Placental pericyte (primary cell): ENCODE results near the genes CUZD1 and GPR26.

- CAGE, long polyA plus RNA = no peak
These were observed 5.5 kb downstream of the PLEKHA1 start for GRCh38 chr10:122379999-122380369.

GRCh38 chr10:122487242-122487599 is 25.9 kb downstream of the HTRA1 start:
- CAGE, long polyA plus RNA = no peak

DNA sequence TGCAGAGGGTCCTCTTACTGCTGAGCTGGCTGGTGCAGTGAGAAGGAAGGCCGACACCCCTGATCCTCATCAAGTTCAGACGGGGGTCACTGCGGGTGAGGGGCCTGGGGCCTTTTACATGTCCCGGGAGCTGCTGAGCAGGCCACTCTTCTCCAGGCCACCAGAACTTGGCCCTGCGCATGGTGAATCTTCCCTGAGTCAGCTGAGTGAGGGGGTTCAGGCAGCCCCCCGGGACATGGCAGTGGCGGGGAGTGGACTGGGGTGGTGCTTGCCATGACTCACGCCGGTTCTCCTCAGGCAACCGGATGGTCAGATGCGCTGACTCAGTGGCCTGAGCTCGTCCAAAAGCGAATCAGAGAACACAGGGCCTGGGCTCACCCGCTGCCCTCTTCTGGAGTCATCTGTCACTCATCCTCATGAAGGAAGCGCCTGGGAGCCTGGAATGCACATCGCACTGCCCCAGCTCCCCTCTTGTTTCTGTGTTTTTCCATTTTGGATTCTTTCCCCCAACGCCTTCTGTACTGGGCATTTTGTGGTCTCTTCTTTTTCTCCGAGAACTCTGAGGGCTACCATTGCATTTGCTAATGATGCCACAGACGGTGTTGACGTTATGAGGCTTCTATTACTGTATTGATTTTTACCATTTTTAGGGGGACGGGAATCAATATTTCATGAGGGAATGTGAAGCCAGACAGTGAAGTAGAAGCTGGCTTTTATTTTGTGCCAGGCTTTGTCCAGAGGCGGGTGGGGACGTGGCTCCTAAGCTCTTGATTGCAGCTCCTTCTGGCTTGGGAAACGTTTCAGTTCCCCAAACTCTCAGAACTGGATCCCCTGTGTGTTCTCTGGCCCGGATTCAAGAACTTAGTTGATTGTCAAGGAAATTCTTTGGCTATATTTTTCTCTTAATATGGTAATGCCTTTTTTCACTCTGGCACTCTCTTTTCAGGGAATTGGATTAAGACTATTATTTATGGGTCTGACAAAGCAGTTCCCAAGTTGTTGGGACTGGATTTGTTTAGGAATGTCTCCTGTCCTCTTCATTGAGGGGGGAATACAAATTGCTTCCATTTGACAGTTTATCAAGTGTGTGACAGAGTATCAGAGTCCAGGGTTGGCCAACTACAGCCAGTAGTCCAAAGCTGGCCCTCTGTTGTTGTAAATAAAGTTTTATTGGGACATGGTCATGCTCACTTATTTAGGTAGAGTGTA is 33.8 kb downstream of the HTRA1 start:
- CAGE, long polyA plus RNA = no peak

- CAGE, long polyA plus RNA = no peak
These were observed at the start of gene CUZD1 for GRCh38 chr10:122845701-122846018. CUZD1 (minus strand) TSS chr10:122845857.

GRCh38 chr10:122852221-122852748 is 6.6 kb upstream of the CUZD1 start:
- CAGE, long polyA plus RNA = no peak

DNA sequence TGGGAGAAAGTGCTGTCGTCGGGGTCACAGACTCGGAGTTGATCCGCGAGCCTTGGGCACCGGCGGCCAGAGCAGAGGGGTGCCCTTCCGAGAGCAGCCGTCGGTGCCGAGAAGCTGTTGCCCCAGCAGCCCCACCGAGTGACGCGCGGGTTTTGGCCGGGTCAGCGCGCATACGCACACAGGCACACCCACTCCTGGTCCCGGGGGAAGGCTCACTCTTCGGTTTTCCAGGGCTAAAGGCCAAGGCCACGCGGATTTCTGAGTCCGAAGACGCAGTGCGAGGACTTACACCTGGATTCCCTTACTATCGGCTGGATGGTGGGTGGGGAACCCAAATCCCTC is 1.1 kb upstream of the HMX3 start:
- CAGE, long polyA plus RNA = no peak

GRCh38 chr10:123149788-123150470 is 2.0 kb downstream of the HMX2 start:
- CAGE, long polyA plus RNA = no peak

DNA sequence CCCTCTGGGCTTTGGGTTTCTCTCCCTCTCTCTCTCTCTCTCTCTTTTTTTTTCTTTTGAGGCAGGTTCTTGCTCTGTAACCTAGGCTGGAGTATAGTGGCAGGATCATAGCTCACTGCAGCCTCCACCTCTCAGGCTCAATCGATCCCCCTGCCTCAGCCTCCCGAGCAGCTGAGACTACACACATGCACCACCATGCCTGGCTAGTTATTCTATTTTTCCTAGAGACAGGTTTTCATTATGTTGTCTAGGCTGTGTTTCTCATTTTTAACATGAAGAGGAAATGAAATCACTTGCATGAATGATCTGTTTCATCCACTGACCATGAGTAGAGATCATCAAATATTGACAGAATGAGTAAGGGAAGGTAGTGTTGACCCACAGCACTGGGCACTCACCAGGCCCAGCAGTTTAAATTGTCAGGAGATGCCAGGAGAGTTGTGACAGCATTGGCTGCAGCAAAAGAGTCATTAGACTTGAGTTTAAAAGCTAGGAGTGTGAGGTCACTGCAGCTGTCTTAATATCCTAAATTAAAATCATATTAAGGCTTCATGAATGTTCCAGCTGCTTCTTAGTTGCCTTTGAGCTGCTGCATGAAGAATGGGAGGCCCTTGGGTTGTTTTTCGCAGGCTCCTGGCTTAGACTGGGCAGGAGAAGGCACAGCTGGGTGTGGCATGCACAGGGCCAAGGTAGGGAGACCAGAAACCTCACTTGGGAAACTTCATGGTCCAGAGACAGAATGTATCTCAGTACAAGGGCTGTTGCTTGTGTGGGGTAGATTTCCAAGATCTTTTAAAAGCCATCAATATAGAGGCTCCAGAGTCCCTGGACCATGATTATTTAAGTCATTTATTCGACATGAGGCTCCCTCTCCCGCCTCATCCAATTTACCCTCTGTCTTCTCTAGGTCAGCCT is 49.7 kb downstream of the BUB3 start:
- CAGE, long polyA plus RNA = no peak

DNA sequence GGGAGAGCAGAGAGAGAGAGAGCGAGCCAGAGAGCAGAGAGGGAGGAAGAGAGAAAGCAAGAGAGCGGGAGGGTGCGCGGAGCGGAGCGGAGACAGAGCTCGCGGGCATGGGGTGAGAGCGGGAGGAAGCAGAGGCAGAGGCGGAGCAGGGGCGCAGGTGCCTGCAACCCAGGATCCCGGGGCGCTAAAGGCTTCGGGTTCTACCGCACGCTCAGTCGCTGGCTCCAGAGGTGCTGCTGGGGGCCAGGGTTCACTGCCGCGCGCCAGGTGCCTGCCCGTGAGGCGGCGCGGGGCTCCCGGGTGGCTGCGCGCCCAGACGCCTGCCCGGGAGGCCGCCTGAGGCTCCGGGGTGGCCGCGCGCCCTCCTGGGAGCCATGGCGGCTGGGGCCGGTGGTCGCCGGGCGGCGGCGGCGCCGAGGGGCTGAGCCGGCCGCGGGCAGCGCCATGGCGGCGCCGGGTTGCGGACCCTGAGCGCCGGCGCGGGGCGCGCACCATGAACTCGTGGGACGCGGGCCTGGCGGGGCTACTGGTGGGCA is at the start of gene GPR26:
TSS of gene GPR26 (plus strand) at position 441 of the 536 bp plus-strand sequence.
- CAGE, long polyA plus RNA = no peak

GRCh38 chr10:123743814-123744443 is 77.8 kb downstream of the GPR26 start:
- CAGE, long polyA plus RNA = no peak

- CAGE, long polyA plus RNA = no peak
These were observed 39.3 kb downstream of the CHST15 start for GRCh38 chr10:124054013-124054520.

DNA sequence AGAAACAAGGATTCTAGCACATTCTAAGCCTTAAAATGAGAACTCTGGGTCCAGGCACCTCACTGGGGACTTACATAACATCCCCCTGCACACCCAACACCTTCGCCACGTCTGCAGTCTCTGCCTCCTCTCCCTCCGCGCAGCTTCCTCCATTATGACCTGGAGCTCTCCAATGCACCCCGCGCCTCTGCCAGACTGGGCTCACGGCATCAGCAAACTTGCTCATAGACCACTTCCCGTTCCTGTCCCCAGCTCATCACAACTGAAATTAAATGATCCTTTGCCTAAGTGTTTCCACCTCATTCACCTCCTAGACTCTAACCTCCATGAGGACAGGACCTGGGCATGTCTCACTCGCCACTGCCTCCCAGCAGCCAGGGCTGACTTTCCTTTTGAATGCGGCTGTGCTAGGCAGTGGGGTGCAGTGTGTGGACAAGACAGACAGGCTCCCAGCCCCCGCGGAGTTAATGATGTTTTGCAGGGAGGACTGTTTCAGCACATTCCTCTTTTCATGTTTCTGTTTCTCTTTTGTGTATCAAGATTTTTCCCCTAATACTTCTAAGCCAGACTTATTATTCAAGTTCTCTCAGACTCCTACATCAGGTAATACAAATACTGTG is 18.8 kb downstream of the CHST15 start:
- CAGE, long polyA plus RNA = no peak

DNA sequence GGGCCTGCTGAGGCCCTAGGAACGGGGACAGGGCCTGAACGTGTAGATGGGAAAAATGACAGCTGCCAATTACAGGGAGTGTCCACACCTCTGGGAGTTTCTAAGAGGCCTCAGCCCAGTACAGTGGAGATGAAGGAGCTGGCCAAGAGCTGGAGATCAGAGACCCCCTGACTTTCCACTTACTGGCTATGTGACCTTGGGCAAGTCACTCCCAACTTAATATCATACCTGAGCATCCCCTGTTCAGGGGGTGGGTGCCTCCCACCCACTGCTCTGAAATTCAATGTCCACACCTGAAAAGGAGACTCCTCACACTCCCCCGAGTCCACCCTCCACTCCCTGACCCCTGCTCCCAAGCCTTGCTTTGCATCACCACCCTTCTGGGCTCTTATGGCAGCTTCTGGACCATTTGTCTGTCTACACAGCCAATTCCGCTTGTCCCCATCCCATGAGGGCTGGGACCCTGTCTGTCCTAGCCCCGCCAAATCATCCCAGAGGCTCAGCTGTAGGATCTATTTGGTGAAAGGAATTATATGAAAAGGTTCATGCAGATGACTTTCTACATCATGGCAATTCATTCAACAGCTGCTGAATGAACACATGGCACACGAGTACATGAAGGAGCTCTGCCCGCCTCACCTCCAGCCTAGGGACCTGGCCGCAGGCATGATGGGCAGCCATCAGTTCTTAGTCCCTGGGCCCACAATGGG is 3.9 kb downstream of the CHST15 start:
- CAGE, long polyA plus RNA = no peak

GRCh38 chr10:124091740-124092159 is 1.6 kb downstream of the CHST15 start:
- CAGE, long polyA plus RNA = no peak

- CAGE, long polyA plus RNA = no peak
These were observed 943 bp downstream of the CHST15 start for GRCh38 chr10:124092160-124093149.

- CAGE, long polyA plus RNA = no peak
These were observed 30.7 kb upstream of the CHST15 start for GRCh38 chr10:124124120-124124497.

DNA sequence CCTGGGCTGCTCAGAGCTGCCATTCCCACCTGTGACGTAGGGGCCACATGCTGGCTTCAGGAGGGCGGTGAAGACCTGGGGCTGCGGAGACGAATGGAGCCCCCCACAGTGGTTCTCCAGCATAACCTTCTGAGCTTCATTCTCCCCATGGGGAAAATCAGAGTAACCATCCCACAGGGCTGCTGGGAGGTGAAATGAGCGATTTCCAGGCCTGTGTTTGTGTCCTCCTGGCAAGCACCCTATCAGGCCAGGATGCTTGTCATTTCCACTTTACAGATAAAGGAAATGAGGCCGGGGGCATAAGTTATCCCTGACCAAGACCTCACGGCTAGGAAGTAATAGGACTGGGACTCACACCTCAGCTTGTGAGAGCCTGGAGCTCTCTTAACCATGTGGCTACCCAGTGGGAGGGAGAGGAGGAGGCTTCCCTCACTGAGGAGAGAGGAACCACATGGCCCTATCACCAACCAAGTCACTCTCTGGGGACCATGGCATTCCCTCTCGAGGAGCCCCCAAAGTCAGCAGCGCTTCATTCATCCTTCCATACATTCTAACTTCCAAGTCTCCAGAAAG is 127.8 kb upstream of the CHST15 start:
- CAGE, long polyA plus RNA = no peak

GRCh38 chr10:124221776-124221928 is 128.3 kb upstream of the CHST15 start:
- CAGE, long polyA plus RNA = no peak

- CAGE, long polyA plus RNA = no peak
These were observed 37.7 kb downstream of the OAT start for GRCh38 chr10:124380865-124381635.

GRCh38 chr10:124420206-124420752 is 1.6 kb upstream of the OAT start:
- CAGE, long polyA plus RNA = no peak